Mammary microvascular endothelial cell (primary cell): ENCODE data around the genes FAM168B, PLEKHB2 and LYPD1.

- RAMPAGE, long total RNA = no peak
Measured at GRCh38 chr2:130390392-130390868, 34.6 kb downstream of the PTPN18 start.

DNA sequence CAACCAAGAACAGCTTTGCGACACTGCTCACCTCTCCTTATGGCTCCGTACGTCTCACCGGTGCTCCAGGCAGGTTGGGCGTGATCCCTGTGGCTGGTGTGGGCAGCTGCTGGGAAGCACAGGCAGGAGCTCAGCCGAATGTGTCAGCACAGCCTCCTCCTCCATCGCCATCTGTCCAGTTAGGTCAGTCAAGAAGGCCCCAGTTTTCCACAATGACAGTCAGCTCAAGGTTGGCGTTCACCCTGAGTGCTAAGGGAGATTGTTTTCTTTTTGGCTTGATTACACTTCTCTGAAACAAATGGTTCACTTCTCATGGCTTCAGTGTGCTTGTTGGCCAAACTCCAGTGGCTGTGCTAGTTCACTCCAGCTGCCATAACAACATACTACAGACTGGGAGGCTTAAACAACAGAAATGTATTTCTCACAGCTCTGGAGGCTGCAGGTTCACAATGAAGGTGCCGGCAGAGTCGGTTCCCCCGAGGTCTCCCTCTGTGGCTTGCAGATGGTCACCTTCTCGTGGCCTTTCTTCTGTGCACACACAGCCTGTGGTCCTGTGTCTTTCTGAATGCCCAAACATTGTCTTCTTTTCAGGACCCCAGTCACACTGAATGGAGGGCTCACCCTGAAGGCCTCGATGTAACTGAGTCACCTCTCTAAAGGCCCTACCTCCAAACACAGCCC is 30.3 kb downstream of the AMER3 start:
- RAMPAGE, long total RNA = no peak

DNA sequence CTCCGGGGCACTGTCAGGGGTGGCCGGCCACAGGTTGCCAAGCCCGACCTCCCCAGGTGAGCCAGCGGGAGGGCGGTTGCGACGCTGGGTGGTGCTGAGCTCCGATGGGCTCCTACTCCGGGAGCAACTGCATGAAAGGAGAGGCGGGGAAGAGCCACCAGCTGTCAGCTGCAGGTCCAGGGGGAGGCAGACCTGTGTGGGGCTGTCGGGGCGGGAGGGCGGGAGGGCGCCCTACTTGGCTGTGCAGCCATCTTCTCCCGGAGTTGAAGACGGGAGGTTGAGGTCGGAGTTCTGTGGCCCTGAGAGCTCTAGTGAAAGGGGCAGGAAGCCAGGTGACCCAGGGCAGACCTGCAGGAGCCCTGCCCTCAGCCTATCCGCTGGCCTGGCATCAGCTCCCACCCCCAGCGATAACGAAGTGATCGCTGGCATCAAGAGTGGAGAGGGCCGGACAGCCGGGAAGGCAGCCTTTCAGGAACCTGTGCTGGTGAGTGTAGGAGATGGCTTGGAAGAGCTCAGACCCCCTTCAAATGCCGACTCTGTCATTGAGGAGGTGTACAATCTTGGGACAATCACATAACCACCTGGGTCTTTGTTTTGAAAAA is 1.0 kb downstream of the ARHGEF4 start:
- RAMPAGE, long total RNA = no peak

- RAMPAGE, long total RNA = no peak
Measured at GRCh38 chr2:131046906-131047809, 46.1 kb downstream of the FAM168B start.

DNA sequence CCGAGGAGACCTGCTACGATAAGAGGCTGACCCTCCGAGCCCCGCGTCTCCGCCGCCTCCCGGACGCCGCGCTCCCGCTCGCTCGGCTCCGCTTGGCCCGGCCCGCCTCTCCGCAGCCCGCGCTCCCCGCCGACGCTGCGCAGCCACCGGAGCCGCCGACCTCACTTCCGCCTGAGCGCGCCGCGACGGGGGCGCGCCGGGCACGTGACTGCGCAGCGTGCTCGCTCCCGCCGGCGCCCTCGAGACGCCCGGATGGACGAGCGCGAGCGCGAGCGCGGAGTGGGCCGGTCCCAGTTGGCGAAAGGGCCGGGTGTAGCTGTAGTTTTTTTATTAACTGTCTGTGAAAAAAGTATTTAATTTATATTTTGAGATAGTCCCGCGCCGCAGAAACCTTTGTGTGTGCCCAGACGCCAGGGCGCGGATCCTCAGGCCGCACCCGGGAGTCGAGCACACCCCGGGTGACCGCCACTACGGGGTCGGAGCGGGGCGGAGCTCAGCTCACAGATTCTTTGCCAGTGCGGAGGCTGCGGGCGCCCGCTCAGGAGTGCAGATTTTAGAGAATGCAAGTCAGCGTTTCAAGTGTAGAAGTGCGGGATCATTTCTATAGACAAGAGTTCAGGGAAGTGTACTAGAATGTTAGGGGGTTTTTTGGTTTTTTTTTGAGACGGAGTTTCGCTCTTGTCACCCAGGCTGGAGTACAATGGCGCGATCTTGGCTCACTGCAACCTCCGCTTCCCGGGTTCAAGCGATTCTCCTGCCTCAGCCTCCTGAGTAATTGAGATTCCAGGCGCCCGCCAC is at the start of gene FAM168B:
Gene FAM168B (minus strand): TSS at position 160 of the 798 bp plus-strand sequence.
- RAMPAGE, long total RNA = no peak

- RAMPAGE, long total RNA = start-site peak on the plus strand at chr2:131105302-131105375, 360 and 156 reads in 2 replicates
Measured at GRCh38 chr2:131104242-131105539, at the start of gene PLEKHB2. Gene PLEKHB2, plus strand, starts transcription at chr2:131105336.

GRCh38 chr2:131300207-131300528 is 63.8 kb downstream of the RAB6D start:
- RAMPAGE, long total RNA = no peak

DNA sequence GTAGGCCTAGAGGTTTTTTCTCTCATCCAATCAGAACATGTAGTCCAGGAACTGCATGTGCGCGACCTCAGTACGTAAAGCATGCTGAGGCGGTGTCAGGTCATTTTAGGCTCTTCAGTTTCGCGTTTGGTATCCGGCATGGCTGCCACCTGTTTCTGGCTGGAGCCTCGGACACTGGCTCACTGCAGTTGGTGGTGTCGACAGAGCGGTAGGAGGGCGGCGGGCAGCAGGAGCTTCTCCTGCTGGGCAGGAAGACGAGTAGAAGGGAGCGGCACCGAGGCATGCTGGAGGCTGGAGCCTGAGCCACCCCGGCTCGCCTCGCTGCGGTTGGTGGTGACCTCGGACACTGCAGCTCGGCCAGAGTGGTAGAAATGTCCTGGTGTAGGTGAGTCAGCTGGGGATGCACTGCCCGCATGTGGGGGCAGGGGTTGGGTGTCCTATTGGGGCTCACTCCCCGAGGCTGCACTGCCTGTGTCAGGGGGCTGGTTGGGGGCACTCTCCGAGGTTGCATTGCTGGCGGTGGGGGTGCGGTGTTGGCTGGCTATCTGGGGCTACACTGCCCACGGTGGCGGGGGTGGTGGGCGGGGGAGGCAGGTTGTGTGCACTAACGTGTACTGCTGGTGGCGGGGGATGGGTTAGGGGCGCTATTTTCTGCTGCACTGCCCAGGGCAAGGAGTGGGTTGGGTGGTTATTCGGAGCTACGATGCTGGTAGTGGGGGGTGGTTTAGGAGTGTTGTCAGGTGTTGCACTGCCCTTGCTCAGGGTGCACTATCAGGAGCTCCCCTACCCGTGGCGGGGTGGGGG is 16.0 kb downstream of the CCDC74A start:
- RAMPAGE, long total RNA = no peak

DNA sequence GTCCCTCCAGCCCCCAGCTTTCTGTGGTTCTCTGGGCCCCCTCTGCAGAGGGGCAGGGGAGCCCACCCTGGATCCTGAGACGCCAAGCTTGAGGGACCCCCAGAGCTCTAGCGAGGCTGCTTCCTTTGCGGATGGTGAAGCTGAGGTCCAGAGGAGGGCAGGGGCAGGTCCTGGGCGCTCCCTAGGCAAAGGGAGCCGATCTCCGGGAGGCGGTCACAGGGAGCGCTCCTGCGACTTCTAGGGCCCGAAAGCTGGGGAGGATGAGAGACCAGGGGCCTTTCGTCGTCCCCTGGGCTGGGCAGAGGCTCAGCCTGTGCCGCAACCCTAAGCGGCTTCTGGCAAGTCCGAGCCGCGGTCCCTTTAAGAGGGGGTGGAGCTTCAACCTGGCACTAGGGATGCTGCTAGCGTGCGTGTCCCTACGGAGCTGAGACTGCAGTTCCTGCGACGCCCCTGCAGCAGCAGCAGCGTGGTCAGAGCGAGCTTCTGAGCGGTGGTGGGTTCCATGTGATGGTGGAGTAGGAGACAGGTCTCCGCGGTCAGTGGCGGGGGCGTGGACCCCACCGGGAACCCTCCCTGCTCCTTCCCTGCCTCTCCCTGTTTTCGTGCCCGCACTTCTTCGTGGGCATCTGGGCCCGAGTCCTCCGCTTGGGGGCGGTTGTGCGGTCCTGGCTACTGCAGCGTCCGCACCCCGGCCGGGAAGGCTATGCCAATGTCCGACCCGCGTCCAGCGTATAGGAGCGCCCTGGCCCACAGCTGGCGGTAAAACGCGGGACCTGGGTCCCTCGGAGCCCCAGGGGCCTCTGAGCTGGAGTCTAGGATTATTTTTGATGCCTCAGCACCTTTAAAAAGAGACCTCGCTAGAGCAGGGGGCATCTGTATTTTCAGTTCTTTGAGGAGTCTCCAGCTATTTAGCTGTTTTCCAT is 154.6 kb downstream of the CCDC74A start:
- RAMPAGE, long total RNA = no peak

DNA sequence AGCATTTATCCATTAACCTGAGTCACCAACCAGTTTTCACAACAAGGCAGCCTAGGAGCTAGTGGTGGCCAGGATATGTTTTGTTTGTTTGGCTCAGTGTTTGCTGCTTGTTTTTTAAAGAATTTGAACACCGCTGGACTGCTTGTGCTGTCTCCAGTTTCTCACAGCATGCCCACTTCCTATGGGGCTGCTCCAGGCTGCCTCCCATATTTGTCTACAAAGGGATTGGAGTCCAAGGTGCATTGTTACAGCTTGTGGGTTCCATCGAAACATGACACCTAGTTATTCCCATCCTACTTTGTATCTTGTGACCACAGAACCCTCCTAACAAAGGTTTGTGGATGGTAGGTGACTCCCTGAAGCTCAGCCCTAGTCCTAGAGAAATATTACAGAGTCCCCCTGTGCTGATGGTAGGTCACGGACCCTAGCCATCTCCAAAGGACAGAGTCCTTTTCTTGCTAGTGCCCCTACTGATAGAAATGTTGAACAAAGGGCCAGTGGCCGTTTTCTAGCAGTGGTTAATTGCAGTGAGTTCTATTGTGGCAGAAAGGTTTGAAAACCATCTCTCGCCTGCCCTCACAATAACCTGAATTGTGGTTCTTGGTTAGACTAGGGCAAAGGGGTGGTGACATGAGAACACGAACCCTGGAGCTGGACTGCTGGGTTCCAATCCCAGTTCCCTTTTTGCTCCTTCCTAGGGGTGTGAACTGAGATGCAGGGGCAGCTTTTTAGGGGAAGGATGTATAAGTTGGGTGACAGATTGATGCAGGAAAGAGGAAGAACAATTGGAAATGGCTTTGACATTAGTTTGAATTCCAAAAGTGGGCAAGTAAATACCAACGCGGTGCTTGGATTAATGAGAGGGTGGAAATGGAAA is 23.4 kb downstream of the GPR39 start:
- RAMPAGE, long total RNA = no peak

DNA sequence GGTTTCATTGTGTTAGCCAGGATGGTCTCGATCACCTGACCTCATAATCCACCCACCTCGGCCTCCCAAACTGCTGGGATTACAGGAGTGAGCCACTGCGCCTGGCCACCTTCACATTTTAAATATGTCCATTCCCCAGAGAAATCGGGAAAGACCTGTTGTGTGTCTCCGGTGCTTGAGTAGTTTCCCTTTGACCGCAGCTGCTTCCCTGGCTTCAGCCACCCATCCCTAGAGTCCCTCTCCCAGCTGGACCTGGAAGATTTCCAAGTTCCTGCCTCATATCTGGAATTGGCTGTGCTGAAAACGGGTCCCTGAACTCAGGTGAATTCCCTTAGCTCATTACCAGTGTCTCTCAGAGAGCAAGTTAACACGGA is 49.1 kb downstream of the LYPD1 start:
- RAMPAGE, long total RNA = no peak

- RAMPAGE, long total RNA = no peak
Measured at GRCh38 chr2:132669805-132670521, at the start of gene LYPD1. Gene LYPD1, minus strand, starts transcription at chr2:132670205.

- RAMPAGE, long total RNA = no peak
Measured at GRCh38 chr2:133657521-133658141, 89.4 kb upstream of the NCKAP5 start.

- RAMPAGE, long total RNA = no peak
Measured at GRCh38 chr2:134118320-134118864, 135.5 kb upstream of the MGAT5 start.

- RAMPAGE, long total RNA = no peak
Measured at GRCh38 chr2:134136938-134137935, 116.6 kb upstream of the MGAT5 start.

DNA sequence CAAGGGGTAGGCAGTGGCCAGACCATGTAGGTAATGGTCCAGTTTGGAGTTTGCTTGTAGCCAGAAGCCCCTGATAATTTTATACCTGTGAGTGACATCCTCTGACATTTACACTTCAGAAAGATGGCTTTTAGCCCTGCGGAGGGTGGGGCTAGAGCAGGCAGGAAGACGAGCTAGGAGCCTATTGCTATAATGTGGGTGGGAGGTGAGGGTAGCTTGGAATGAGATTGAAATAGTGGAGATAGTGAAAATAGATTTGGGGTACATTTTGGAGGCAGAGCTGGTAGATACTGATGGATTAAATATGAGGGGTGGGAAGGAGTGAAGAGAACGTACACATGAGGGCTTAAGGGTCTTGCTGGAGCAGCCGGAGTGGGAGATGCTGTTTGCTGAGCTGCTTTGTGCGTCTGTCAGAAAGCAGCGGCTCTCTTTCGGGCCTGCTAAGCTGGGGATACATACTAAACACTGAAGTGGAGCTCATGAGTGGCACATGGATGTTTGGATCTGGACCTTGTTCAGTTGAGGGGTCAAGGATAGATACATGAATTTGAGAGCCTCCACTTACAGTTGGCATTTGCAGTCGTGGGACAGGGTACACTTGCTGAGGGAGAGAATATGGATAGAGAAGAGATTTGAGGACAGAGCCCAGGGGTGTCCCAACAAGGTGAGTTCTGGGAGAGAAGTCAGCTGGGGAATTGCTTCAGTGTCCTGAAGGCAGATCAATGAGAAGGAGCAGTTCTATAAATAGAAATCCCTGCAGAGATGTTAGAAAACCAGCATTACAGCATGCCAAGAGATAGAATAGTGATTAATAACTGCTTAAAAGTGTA is 48.5 kb upstream of the MGAT5 start:
- RAMPAGE, long total RNA = no peak

GRCh38 chr2:134268300-134268806 is 14.5 kb downstream of the MGAT5 start:
- RAMPAGE, long total RNA = no peak

- RAMPAGE, long total RNA = no peak
Measured at GRCh38 chr2:134361499-134362067, 107.7 kb downstream of the MGAT5 start.

GRCh38 chr2:134681030-134681951 is 37.5 kb downstream of the TMEM163 start:
- RAMPAGE, long total RNA = no peak

DNA sequence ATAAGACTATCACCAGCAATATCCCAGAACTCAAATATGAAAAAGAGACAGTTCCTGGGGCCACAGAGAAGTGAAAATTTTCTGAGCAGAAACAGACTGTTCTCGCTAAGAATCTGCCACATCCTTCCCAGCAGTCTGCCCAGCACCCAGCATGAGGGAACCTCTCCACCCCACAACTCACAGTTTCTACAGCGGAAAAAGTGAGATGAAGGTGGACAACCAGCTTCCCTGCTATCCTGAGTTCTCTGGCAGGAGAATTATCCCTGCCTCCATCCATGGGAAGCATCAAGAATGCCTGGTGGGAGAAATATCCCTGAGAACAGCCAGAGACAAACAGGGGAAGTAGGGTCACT is 26.8 kb upstream of the TMEM163 start:
- RAMPAGE, long total RNA = no peak